Gallbladder (tissue), 1 donor: ENCODE data around the genes DRAXIN, AGTRAP and C1orf167.

GRCh38 chr1:11501368-11501661 lies 22.4 kb downstream of the DISP3 start:
- PRO-cap: no peak

DNA sequence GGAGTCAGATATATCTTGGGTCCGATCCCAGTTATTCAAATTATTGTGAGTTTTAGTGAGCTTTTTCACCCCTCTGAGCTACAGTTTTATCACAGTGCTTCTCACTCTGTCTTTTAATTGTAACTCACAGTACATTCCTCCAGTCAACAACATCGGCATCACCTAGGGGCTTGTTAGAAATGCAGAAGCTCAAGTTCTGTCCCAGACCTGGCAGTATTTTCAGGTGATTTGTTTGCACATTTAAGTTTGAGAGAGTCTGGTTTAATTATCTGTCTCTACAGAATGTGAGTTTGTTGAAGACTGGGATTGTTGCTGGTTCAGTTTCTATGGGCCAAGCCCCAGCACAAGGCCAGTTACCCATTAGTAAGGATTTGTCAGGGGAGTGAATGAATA lies 26.0 kb downstream of the DISP3 start:
- PRO-cap: no peak

DNA sequence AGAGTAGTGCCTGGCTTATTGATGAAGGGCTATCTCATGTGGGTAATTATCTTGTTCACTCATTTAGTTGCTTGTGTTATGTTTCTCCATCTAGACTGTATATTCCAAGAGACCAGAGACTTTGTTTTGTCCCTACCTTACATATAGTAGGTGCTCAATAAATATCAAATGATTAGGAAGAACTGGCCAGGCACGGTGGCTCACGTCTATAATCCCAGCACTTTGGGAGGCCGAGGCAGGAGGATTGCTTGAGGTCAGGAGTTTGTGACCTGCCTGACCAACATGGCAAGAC lies 9.0 kb downstream of the FBXO2 start:
- PRO-cap: unidirectional peak, minus-strand start at position 121 of the sequence

GRCh38 chr1:11653100-11653862 lies 948 bp downstream of the FBXO2 start:
- PRO-cap: no peak

- PRO-cap: no peak
These were observed at the start of gene DRAXIN for GRCh38 chr1:11691174-11692356. Gene DRAXIN (plus strand): TSS chr1:11691710.

- PRO-cap: no peak
These were observed 16.2 kb downstream of the DRAXIN start for GRCh38 chr1:11707657-11708067.

GRCh38 chr1:11735736-11736343 lies at the start of gene AGTRAP:
Gene AGTRAP (plus strand): TSS chr1:11736136.
- PRO-cap: bidirectional peak, plus-strand start at chr1:11736142, minus-strand start at chr1:11735967

GRCh38 chr1:11761834-11762459 lies at the start of gene C1orf167:
Gene C1orf167 (plus strand): TSS chr1:11762193.
- PRO-cap: no peak

- PRO-cap: bidirectional peak, plus-strand start at chr1:11787792, minus-strand start at chr1:11787639
These were observed 17.9 kb downstream of the MTHFR start for GRCh38 chr1:11787602-11788486.

DNA sequence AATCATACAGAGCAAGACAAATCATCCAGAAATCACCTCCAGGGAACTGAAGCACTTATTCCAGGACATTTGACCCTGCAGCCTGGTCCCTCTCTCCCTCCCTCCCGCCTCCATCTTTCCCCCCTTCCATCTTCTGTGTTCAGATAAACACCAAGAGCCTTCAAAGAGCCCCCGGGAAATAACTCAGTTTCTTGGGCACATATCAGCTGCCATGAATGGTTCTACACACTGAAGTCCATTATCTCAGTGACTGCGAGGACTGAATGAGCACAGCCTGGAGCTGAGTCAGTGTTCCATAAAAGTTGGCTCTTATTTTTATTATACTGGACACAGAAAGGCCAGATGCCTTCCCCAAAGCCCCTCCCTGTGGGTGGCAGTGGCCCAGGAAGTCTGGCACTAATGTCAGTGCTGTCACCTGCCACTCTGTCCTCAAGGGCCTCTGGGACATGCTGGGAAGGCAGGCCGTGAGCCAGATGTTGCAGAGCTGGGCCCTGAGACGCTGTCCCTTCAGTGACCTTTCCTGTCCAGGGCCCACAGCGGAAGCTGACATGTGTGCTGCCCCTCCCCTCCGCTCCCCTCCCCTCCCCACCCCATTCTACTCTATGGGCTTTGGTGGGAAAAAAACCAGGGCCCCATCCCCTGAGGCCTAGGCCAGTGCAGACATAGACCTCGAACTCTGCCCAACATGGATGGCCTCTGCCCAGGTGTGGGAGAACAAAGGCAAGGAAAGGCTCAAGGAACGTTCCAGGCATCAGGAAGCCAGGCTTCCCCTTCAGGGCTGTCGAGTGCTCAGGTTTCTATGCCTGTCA lies 22.2 kb upstream of the NPPB start:
- PRO-cap: no peak

- PRO-cap: unidirectional peak, minus-strand start at chr1:12067991
These were observed 4.7 kb downstream of the TNFRSF8 start for GRCh38 chr1:12067675-12068370.

- PRO-cap: no peak
These were observed 36.1 kb upstream of the TNFRSF1B start for GRCh38 chr1:12130524-12131164.

GRCh38 chr1:12169798-12170149 lies 3.0 kb downstream of the TNFRSF1B start:
- PRO-cap: no peak

DNA sequence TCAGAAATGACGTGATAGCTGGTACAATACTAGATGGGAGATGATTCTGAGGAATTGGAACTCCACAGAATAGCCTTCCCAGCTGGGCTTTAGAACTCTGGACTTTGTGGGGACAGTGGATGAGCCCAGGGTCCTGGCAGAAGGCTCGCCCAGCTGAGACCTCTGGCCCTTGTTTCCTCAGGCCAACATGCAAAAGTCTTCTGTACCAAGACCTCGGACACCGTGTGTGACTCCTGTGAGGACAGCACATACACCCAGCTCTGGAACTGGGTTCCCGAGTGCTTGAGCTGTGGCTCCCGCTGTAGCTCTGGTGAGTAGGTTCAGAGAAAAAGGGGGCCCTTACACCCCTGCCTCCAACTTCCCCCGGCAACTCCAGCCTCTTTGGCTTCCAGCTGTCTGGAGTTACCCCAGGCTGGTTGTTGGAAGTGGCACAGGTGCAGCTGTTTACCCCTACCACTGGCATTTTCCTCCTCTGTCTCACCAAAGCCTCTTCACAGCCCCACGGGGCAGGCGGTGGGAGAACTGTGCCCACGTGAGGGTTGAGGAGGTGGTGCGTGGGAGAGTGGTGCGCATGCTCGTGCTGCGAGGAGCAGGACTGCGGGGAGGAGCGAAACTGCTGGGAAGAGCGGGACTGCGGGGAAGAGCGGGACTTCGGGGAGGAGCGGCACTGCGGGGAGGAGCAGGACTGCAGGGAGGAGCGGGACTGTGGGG lies 24.1 kb downstream of the TNFRSF1B start:
- PRO-cap: no peak

DNA sequence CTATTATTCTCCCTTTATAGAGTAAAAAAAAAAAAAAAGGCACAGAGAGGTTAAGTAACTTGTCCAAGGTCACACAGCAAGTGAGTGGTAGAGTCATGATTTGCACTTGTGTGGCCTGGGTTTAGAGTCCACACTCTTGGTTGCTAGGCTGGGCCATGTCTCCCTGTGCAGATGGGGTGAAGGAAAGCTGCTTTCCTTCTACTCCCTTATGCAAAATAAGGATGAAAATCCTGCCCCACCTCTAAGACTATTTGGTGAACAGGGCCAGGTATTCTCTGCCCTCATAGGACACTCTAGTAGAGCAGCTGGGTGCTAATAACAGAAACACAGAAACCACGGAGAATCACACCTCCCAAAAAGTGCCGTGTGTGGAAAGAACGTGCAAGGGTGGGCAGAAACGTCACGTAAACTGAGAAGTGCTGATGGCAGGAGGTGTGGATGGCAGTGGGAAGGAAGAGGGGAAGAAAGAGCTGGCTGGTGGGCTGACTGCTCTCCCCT lies 28.3 kb upstream of the VPS13D start:
- PRO-cap: no peak

GRCh38 chr1:12208204-12209305 lies 21.3 kb upstream of the VPS13D start:
- PRO-cap: no peak

DNA sequence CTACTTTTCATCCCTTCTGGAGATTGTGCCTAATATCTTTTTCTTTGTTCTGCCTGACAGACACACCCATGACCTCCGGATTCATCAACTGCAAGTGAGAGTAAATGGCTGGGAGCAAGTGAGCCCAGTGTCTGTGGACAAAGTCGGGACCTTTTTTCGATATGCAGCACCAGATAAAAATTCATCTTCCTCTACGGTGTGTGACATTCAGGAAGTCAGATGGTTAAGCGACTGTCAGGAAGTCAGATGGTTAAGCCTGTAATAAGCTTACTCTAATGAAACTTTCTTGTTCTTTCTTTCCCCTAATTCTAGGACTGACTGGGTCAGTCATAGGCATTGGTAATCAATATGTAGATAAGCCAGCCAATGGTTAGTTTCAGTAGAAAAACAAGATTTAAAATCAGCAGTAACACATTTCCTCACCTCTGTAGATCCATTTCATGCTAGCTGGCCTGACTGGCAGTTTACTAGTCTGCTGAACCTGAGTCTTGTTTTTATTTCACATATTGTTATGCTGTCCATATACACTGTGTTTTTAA lies 115.6 kb downstream of the VPS13D start:
- PRO-cap: no peak

GRCh38 chr1:12345853-12346221 lies 116.0 kb downstream of the VPS13D start:
- PRO-cap: no peak

- PRO-cap: no peak
These were observed 158.0 kb downstream of the DHRS3 start for GRCh38 chr1:12459805-12460568.

DNA sequence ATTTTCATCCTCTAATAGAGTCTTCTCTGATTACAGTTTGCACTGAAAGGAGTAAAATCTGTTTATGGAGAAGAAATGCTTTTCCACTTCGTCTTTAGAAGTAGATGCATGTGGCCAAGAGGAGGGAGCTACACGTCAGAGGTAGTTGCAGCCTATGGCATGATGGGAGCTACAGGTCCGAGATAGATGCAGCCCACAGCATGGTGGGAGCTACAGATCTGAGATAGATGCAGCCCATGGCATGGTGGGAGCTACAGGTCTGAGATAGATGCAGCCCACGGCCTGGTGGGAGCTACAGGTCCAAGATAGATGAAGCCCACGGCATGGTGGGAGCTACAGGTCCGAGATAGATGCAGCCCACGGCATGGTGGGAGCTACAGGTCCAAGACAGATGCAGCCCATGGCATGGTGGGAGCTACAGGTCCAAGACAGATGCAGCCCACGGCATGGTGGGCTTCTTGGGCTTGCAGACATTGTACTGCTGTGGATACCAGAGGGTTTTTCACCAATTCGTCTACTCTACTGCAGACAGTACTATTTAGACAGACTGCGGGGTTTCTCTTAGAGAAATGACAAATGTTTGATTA lies 127.5 kb downstream of the DHRS3 start:
- PRO-cap: no peak